ENCODE measurements around the genes LAMA4 and MARCKS.

DNA sequence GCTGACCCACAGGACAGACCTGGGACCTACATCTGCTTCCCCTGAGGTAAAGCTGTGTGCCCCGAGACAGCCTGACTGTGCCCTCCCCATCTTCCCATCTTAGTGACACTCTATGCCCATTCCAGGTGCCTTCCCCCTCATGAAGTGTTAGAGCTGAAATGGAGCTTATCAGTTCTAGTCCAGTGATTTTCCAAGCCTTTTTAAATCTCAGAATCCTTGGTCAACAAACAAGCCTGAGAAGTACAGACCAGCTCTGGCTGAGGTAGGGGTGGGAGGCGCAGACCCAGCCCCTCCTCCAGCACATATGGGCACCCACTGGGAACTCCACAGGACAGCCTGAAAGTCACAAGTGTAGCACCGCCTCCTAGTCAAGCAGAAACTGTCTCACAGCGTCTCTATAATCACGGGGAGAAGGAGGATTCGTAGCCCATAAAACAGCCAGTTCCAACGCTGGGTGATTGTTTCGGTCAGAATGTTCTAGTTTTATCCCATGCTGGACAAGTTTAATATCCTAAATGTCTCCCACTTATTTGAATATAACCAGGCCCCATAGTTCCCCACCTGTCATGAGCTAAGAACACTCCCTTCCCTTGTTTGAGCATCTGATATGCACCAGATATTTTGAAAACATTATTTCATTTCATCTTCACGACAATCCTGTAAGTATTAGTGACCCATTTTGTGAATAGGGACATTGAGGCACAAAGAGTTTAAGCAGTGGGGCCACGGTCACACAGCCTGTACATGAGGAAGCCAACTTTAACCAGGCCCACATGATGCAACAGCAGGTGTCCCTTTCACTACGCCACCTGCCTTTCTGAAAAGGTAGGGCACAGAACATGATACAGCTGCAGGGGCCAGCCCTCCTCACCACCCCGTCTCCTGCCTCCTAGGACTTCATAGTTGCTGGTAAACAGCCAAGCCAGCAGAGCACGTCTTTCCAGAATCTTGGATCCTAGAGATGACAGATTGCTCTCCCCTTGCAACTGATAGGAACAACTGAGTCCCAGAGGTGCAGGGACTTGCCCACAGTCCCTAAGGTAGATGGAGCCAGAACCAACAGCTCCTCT lies 40.1 kb downstream of the TRAF3IP2 start:
- PRO-cap, 4 experiments: no peak in any of the 4 experiments
- RAMPAGE, long total RNA, 4 experiments: no peak in any of the 4 experiments

GRCh38 chr6:111603016-111603503 lies 2.6 kb downstream of the TRAF3IP2 start:
- PRO-cap, 4 experiments: no peak in any of the 4 experiments
- RAMPAGE, long total RNA, 4 experiments: no peak in any of the 4 experiments

DNA sequence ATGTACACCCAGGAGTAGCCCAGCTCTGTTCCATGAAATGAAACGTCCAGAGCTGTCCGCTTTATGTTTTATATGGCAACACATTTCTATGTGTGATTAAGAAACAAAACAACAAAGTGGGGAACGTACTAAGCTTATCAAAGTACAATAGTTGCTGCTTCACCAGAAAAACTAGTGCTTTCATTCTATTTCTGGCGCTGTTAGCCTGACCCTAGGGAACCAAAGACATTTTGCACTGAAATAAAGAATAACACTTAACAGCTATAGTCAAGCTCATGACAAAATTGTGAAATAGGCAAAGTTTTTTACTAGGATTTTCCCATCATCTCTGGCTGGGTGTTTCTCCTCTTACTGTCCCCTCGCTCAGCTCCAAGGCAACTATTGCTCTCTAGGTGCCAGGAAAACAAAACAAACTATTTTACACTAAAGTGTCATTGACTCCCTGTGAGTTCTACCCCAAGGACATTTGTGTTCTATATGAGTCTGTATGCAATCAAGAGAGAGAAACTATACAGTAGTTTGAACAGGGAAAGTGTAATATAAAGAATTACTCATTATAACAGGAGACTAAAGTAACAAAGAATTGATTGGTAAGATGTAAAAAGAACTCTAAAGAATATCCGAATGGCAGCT lies 22.9 kb upstream of the TRAF3IP2 start:
- PRO-cap, 4 experiments: no peak in any of the 4 experiments
- RAMPAGE, long total RNA, 4 experiments: no peak in any of the 4 experiments

GRCh38 chr6:111678838-111679504 lies 73.3 kb upstream of the TRAF3IP2 start:
- PRO-cap, 4 experiments: no peak in any of the 4 experiments
- RAMPAGE, long total RNA, 4 experiments: no peak in any of the 4 experiments

DNA sequence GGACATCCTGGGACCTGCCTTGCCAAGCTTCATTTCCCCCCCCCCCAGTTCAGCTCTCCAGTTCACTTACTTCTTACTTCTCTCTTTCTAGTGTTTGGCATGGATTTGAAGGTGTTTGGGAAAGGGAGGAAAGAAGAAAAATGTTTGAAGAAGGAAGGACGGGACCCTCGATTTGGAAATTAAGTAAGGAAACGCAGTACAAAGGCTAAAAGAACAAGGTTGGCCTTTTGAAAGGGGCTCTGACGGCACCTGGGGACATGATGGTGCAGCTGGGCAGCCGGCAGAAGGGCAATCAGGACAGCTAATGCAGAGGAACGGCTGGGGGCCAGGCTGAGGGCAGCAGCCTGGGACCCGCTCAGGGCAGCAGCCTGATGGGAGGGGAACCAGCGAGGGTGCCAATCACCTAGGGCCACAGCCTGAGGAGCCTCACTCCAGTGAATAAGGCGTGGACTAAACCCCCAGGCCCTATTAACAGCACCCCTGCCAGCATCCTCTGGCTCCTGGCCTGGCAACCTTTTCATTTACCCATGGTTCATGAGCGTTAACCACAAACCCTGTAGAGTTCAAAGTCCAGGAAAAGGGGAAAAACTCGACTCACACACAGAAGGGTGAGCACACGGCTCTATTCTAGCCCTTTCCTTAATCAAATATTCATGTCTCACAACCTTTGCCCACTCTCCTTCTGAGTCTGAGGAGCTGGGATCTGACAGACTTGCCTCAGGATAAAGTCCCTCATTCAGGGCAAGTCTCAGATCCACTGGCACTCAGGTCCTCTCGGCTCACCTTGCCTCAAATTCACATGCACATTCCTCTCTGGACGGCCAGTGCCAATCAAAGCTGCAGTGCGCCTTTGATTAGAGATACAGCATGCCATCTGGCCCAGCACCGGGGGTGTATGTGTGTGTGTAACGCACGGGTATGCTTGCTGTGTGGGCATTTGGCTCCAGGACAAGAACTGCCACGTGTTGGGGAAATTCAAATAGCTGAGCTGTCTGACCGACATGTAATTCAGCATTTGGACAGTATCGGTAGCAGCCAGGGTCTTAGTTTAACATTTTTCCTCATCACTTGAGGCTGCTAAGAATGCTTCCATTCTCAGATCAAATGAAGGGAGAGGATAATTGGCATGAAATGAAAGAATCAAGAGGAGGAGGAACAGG lies 86.8 kb upstream of the TRAF3IP2 start:
- PRO-cap, 4 experiments: no peak in any of the 4 experiments
- RAMPAGE, long total RNA, 4 experiments: no peak in any of the 4 experiments

DNA sequence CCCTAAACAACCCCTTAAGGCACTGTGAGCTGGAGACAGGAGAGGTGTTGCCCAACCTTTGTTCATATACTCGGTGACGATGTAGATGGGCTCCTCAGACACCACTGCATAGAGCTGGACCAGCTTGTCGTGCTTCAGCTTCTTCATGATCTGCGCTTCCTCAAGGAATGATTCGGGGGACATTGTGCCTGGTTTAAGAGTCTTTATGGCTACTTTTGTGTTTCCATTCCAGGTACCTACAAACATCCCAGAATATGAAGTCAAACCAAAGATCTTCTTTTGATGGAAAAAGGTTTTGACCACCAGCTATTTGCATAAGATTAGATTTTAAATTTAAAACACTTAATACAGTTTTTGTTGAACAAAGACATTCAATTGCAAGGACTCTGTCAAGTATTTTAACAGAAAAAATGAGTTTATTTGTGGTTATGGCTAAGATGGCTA lies 90.6 kb upstream of the TRAF3IP2 start:
- PRO-cap, 4 experiments: no peak in any of the 4 experiments
- RAMPAGE, long total RNA, 4 experiments: no peak in any of the 4 experiments

DNA sequence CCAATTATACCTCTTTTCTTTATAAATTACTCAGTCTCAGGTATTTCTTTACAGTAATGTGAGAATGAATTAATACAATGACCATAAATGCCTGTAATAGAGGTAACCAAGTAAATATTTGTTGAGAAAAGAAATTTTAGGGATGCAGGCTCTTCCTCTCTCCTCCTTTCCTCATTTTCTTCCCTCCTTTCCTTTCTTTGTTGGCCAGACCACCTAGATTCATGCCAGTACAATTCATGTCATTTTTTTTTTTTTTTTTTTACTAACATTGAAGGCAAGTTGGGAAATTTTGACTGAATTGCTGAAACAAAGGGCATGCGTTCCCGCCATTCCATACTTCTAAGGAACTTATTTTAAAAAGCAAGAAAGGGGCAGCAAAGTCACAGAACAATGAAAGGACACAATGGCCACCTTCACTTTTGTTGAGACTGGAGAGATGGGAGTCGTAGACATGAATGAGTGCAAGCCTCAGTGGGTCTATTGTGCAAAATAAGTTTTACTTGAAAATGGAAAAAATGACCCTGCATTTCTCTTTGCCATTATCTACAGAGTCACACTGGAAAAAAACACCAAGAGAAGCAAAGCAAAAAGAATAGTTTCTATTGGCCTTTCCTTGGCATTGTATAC lies 122.7 kb downstream of the FYN start:
- PRO-cap, 4 experiments: no peak in any of the 4 experiments
- RAMPAGE, long total RNA, 4 experiments: no peak in any of the 4 experiments

- PRO-cap, 4 experiments: no peak in any of the 4 experiments
- RAMPAGE, long total RNA, 4 experiments: no peak in any of the 4 experiments
These were observed 99.3 kb downstream of the FYN start for GRCh38 chr6:111773793-111774515.

DNA sequence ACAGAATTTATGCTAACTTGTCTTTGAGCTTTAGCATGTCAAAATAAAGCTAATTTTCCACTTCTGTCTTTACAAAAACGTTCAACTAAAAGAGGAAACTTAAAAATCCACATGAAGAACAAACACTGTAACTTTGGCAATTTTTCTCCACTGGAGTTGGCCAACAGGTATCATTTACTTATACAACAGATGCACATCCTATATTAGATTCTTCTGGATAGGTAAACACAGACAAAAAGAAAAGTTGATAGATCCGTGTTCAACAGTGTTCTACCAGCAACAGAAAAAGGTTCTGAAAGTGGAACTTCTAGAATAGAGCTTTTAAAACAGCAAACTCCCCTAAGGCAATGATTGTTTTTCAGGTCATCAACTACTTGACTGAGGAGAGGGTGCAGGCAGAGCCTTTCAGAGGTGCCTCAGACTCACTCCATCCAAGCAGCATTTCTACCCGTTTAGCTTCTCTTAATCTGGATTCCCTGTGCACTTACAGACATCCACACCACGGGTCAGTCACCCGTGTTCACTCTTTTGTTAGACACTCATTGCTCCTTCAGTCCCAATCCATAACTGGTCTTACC lies 29.0 kb downstream of the FYN start:
- PRO-cap, 4 experiments: peak in 4 of 4 experiments; most common plus-strand start position 373 of the sequence (in 2); most common minus-strand start position 294 of the sequence (in 4)
- RAMPAGE, long total RNA, 4 experiments: no peak in any of the 4 experiments

GRCh38 chr6:111973938-111974273 lies 80.0 kb upstream of the CCN6 start:
- PRO-cap, 4 experiments: no peak in any of the 4 experiments
- RAMPAGE, long total RNA, 4 experiments: no peak in any of the 4 experiments

- PRO-cap, 4 experiments: no peak in any of the 4 experiments
- RAMPAGE, long total RNA, 4 experiments: no peak in any of the 4 experiments
These were observed 68.7 kb upstream of the CCN6 start for GRCh38 chr6:111985161-111985695.

DNA sequence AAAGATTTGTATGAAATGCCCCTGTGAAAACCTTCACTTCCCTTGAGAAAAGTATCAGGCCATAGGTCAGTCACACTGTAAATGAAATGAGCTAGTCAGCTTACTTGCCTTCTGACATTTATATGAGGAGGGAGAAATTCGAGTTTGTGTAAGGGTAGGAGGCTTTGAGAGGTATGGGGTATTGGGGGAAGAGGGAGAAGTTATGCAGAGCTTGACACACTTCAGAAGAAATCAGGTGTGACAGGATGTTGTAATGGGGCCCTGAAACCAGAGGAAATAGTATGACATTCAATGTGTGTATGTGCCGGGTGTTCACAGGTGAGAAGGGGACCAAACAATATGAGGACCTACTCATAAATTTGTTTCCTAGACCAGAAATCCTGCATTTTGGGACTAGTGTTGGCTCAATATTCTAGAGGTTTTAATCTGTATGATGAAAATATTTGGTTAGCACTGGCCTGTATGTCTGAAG lies 64.1 kb upstream of the CCN6 start:
- PRO-cap, 4 experiments: peak in 1 of 4 experiments; most common plus-strand start position 311 of the sequence (in 1); most common minus-strand start position 175 of the sequence (in 1)
- RAMPAGE, long total RNA, 4 experiments: no peak in any of the 4 experiments

DNA sequence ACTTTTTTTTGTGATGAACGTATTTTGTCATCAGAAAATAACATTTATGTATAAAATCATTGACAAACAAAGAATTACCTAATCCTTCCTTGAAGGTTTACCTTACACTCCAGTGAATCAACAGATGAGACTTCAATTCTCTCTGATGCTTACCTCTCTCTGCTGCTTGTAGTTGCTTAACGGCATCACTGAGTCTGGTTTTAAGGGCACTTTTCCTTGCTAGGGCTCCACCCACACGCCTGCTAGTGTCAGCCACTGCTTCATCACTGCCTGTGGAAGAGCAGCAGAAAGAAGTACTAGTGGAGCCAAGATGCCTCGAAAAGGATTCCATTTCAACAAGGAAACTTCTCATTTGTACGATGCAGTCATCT lies 63.0 kb downstream of the FAM229B start:
- PRO-cap, 4 experiments: no peak in any of the 4 experiments
- RAMPAGE, long total RNA, 4 experiments: no peak in any of the 4 experiments

GRCh38 chr6:112202932-112203394 lies 51.4 kb downstream of the LAMA4 start:
- PRO-cap, 4 experiments: no peak in any of the 4 experiments
- RAMPAGE, long total RNA, 4 experiments: no peak in any of the 4 experiments

DNA sequence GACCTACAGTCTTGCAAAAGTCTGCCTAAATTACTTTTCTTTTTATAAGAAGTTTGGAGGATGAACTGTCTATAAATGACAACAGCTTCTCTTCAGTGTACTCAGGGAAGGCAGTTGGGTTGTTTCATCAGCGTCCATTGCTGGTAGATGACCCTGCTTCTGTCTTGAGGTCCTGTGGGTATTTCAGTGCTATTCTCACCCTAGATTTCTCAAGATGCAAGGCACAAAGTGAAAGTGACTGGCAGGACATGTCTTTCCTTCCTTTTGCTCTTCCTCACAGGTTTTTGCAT lies 30.9 kb downstream of the LAMA4 start:
- PRO-cap, 4 experiments: no peak in any of the 4 experiments
- RAMPAGE, long total RNA, 4 experiments: no peak in any of the 4 experiments

DNA sequence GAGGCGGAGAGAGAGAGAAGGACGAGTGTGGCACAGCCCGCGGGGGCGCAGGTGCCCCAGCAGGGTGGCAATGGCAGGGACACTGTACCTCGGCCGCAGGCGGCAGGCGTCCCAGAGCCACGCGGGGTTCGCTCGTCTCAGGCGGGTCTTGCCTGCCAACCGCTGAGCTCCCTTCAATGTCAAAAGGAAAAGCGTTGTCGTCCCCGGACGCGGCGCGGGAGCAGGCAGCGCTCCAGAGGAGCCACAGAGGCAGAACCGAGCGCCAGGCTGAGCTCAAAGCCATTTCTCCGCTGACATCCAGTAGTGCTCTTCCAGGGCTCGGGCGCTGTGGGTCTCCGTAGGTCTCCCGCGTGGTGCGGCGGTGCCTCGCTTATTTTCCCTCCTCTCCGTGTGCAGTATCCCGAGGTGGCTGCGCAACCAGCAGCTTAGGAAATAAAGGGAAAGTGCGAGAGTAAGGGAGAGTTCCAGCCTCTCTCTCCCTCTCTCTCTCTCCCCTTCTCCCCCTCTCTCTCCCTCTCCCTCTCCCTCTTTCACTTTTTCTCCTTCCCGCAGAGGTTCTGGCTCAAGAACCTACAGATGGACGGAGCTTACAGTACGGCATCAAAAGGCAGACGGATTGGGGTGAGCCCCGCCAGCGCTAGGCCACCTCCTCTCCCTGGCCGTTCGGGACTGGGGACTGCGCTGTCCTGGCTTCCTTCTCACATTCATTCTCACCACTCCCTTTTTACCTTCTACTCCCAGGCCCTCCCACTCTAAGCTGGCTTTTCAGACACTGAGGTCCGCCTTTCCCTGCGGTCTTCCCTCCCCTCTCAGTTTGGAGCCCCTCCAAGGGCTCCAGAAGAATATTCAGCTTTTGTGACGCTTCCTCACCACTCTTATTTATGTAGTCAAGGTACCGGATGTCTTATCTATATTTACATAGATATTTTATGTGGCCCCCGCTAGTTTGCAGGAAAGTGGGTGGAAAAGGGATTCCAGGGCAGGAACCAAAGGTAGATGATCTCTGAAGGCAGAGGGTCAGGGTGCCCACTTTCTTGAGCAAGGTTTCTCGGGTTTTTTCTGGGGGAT lies at the start of gene LAMA4:
LAMA4 (minus strand) TSS at position 700 of the 1,068 bp plus-strand sequence.
- PRO-cap, 4 experiments: peak in 2 of 4 experiments; most common minus-strand start position 671 of the sequence (in 1)
- RAMPAGE, long total RNA, 4 experiments: start-site peak on the minus strand in 1 of 4 experiments, centred at position 695 of the sequence, 6 reads per replicate

GRCh38 chr6:113564431-113565209 lies 292.5 kb upstream of the MARCKS start:
- PRO-cap, 4 experiments: peak in 4 of 4 experiments; most common plus-strand start chr6:113564999 (in 4); most common minus-strand start chr6:113564812 (in 3)
- RAMPAGE, long total RNA, 4 experiments: no peak in any of the 4 experiments

DNA sequence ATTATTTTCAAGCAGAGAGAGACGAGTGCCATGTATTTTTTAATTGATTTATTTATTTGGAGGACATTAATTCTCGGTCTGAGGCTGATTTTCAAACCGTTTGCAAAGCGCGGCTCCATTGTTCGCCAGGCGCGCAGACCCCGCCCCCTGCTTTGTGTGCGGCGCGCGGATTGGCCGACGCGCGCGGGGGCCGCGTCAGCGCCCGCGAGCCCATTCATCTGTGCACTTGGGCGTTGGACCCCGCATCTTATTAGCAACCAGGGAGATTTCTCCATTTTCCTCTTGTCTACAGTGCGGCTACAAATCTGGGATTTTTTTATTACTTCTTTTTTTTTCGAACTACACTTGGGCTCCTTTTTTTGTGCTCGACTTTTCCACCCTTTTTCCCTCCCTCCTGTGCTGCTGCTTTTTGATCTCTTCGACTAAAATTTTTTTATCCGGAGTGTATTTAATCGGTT lies at the start of gene MARCKS:
MARCKS (plus strand) TSS at position 223 of the 458 bp plus-strand sequence.
- PRO-cap, 4 experiments: peak in 4 of 4 experiments; most common plus-strand start position 274 of the sequence (in 4); most common minus-strand start position 102 of the sequence (in 2)
- RAMPAGE, long total RNA, 4 experiments: start-site peak on the plus strand in 4 of 4 experiments, centred at positions 249 to 267 of the sequence, 47 to 199 reads per replicate

GRCh38 chr6:113903634-113904263 lies 46.6 kb downstream of the MARCKS start:
- PRO-cap, 4 experiments: peak in 4 of 4 experiments; most common plus-strand start chr6:113904120 (in 2); most common minus-strand start chr6:113903983 (in 4)
- RAMPAGE, long total RNA, 4 experiments: start-site peak on the plus strand in 1 of 4 experiments, at chr6:113904114-113904143 at its widest, 7 reads per replicate

GRCh38 chr6:113968695-113969153 lies 2.2 kb downstream of the HDAC2 start:
- PRO-cap, 4 experiments: no peak in any of the 4 experiments
- RAMPAGE, long total RNA, 4 experiments: no peak in any of the 4 experiments

All from spleen (tissue), 7 donors.